Spleen (tissue), 7 donors: ENCODE measurements around the gene ERV3-1.

DNA sequence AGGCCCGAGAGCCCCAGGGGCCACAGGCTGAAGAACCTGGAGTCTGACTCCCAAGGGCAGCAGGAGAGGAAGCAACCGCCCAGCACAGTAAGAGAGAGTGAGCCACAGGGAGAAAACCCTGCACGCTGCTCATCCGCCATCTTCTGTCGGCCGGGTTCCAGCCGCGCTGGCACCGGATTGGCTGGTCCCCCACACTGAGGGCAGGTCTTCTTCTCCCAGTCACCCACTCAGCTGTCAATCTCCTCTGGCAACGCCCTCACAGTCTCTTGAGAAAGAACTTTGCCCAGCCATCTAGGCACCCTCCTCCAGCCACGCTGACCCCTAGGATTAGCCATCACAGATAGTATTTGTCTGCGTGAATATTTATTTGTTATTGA is 730.4 kb upstream of the VSTM2A start:
- PRO-cap, 4 experiments: peak in 1 of 4 experiments; most common minus-strand start position 148 of the sequence (in 1)
- RAMPAGE, long total RNA, 4 experiments: start-site peak on the minus strand in 1 of 4 experiments, centred at position 156 of the sequence, 42 reads per replicate

DNA sequence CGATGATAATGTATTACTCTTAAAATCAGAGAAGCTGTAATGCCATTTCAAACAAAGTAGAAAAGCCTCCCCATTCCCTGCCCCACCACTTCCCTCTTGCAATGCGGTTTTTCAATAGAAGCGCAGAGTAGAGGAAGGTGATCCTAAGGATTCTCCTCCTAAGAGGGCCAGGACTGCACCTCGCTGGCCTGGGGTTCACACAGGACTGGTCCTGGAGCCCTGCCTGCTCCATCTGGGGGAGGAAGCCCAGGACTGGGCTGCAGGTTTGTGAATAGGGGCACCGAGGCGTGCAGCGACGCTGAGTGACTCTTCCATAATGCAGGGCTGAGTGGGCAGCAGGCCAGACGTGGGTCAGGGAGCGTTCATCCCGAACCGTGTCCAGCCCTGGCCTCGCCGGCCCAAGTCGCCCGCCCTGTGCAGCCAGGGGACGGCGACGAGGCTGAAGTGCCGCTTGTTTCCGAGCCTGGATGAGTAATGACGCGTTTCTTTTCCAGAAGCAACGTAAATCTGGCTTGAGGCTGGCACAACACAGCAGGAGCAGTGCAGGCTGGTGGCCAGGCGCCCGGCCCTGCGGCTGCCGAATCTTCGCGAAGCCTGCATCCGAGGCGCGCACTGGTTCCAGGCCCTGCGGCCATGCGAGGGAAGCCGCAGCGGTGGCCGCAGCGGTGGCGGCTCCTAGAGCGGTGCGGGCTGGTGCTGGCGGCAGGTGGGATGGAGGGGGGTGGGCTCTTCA is 73.9 kb upstream of the SEC61G start:
- PRO-cap, 4 experiments: no peak in any of the 4 experiments
- RAMPAGE, long total RNA, 4 experiments: no peak in any of the 4 experiments

DNA sequence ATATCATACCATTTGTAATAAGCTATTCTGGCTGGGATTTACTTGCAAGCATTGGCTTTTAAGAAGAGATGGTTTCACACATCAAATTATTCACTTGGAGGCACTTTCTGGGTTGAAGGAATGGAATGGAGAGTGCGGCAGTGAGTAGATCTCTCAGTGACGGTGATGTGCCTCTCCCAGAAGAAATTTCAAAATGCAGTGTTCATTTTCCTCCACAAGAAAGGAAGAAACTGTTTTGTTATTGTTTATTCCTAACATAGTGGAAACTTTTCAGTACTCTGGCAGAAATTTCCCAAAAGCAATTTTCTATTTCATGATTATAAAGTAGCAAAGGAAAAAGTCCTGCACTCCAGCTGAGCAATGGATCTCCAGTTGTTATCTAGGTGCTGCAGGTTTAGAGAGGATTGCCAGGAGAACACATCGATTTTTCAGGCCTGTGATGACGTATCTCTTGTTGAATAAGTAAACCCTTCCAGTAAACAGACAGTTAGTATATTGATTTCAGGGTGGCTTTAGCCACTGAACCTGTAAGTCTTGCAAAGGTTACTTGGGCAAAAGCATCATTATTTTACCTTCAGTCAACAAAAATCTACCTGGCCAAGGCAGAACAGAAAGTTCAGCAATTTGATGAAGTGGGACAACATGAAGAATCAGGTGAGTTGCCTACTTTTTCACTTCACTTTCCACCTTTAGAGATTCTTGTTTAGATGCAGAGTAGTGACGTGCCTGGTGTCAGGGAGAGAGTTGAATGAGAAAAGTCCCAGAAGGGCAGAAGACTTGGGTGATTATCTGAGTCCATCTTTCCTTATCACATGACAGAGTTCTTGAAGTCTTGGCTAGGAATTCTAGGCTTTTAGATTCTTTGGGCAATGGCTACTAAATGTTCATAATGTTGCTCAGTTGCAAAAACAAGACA is 12.2 kb downstream of the EGFR start:
- PRO-cap, 4 experiments: no peak in any of the 4 experiments
- RAMPAGE, long total RNA, 4 experiments: no peak in any of the 4 experiments

DNA sequence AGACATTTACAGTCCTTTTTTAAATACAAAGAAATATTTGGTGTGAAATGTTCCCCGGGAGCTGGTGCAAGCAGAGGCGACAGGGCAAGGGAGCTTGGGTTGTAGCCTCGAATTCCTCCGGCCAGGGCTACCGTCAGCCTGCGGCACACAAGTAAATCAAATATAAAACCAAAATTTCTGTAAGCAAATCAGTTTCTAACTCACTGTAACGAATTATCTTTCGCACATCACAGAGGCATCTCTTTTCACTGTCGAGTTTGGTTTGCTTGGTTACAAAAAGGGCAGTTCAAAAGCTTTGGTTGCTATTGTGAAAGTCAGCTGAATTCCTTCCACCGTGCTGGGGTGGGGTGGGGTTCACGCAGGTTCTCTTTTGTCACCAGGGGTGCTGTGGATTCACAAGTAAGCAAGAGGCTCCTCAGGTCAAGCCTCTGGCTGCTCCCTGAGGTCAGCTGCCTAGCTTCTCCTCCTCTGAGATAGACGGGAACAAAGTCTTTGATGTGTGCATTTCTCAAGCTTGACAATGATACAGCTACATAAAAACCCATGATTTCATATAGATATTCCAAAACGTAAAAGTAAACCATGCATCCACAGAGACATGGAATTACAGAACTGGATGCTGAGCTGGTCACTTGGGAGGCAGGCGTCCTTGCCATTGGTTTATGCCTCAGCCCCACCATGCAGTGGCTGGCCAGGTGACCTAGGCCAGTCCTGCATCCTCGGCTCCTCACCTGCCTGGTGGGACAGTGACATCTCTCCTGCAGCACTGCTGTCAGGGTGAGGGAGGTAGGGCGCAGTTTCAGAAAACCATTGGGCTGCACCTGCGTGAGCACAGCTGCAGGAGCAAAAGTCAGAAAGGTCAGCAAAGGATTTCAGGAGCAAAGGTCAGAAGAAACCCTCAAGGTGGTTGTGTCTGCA is 47.8 kb downstream of the EGFR start:
- PRO-cap, 4 experiments: no peak in any of the 4 experiments
- RAMPAGE, long total RNA, 4 experiments: no peak in any of the 4 experiments

GRCh38 chr7:55071241-55071946 is 52.6 kb downstream of the EGFR start:
- PRO-cap, 4 experiments: no peak in any of the 4 experiments
- RAMPAGE, long total RNA, 4 experiments: no peak in any of the 4 experiments

- PRO-cap, 4 experiments: no peak in any of the 4 experiments
- RAMPAGE, long total RNA, 4 experiments: no peak in any of the 4 experiments
Measured at GRCh38 chr7:55075367-55076028, 56.7 kb downstream of the EGFR start.

DNA sequence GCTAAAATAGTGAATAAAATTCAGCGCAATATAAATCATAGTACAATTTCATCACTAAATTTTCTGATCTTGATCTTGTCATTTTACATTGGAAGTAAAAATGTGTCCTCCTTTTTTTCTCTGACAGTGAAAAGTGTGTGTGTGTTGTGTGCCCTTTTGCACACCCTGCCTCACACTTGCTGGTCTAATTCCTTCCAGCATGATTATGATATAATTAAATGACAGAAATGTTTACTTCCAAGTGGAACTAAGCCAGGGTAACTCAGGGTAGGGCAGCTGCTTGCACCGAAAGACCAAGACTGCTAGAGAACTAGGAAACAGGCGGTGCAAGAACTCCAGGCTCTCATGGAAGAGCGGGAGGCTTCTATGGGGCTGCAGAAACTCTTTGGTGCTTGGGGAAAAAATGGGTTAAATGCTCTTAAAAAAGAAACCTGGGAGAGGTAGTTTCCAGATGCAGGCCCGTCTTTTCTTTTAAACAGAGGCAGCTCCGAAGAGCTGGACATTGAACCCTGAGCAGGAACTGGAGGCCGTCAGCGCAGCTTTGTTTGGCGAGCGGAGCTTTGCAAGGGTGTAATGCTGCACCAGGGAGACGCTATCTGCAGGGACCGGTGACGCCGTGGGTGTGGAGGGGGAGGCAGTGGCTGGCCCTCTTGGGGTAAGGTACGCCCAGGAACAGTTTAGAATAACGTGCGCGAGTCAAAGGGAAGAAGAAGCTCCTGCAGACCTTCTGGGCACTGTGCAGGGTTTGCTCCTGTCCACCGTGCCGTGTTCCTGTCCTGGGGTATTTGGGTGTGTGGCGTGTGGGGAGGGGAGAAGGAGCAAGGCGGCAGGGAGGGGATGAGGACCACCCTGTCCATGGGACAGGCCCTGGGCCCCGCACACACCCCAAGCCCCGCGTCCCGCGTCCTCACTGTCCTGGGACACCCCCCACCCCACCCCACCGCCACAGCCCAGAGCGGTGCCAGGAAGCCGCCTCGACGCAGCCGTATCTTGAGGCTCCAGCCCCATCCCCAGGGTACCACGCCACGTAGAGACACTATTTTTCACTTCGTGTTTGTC is 58.9 kb downstream of the EGFR start:
- PRO-cap, 4 experiments: no peak in any of the 4 experiments
- RAMPAGE, long total RNA, 4 experiments: no peak in any of the 4 experiments

GRCh38 chr7:55200163-55200753 is 164.9 kb upstream of the LANCL2 start:
- PRO-cap, 4 experiments: no peak in any of the 4 experiments
- RAMPAGE, long total RNA, 4 experiments: start-site peak on the plus strand in 1 of 4 experiments, at chr7:55200124-55200772 at its widest, 13 reads per replicate

GRCh38 chr7:55205707-55206956 is 159.0 kb upstream of the LANCL2 start:
- PRO-cap, 4 experiments: no peak in any of the 4 experiments
- RAMPAGE, long total RNA, 4 experiments: start-site peak on the plus strand in 2 of 4 experiments, at chr7:55206156-55207004 at its widest, 6 to 31 reads per replicate

- PRO-cap, 4 experiments: no peak in any of the 4 experiments
- RAMPAGE, long total RNA, 4 experiments: no peak in any of the 4 experiments
Measured at GRCh38 chr7:55427792-55428683, 62.9 kb downstream of the LANCL2 start.

- PRO-cap, 4 experiments: no peak in any of the 4 experiments
- RAMPAGE, long total RNA, 4 experiments: no peak in any of the 4 experiments
Measured at GRCh38 chr7:56105539-56105871, 771 bp downstream of the CHCHD2 start.

GRCh38 chr7:56448117-56448725 is 332.0 kb upstream of the NUPR2 start:
- PRO-cap, 4 experiments: no peak in any of the 4 experiments
- RAMPAGE, long total RNA, 4 experiments: no peak in any of the 4 experiments

- PRO-cap, 4 experiments: peak in 3 of 4 experiments; most common plus-strand start chr7:57404248 (in 3); most common minus-strand start chr7:57404107 (in 3)
- RAMPAGE, long total RNA, 4 experiments: start-site peak on the plus strand in 2 of 4 experiments, at chr7:57404239-57404245 at its widest, 8 to 20 reads per replicate
Measured at GRCh38 chr7:57403790-57404392, 46.1 kb upstream of the ZNF716 start.

DNA sequence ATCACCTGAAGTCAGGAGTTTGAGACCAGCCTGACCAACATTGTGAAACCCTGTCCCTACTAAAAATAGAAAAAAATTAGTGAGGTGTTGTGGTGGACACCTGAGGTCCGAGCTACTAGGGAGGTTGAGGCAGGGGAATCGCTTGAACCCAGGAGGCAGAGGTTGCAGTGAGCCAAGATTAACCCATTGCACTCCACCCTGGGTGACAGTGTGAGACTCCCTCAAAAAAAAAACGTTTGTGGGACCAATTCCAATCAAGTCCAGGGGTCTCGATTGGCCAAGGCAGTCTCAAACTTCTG is 333.6 kb downstream of the ZNF716 start:
- PRO-cap, 4 experiments: peak in 3 of 4 experiments; most common plus-strand start position 224 of the sequence (in 3)
- RAMPAGE, long total RNA, 4 experiments: no peak in any of the 4 experiments

GRCh38 chr7:61081606-61081908 is 2917.1 kb upstream of the ZNF722 start:
- PRO-cap, 4 experiments: no peak in any of the 4 experiments
- RAMPAGE, long total RNA, 4 experiments: no peak in any of the 4 experiments

GRCh38 chr7:63480161-63480592 is 518.5 kb upstream of the ZNF722 start:
- PRO-cap, 4 experiments: no peak in any of the 4 experiments
- RAMPAGE, long total RNA, 4 experiments: no peak in any of the 4 experiments

GRCh38 chr7:64574445-64575394 is 11.8 kb upstream of the ZNF680 start:
- PRO-cap, 4 experiments: no peak in any of the 4 experiments
- RAMPAGE, long total RNA, 4 experiments: no peak in any of the 4 experiments

DNA sequence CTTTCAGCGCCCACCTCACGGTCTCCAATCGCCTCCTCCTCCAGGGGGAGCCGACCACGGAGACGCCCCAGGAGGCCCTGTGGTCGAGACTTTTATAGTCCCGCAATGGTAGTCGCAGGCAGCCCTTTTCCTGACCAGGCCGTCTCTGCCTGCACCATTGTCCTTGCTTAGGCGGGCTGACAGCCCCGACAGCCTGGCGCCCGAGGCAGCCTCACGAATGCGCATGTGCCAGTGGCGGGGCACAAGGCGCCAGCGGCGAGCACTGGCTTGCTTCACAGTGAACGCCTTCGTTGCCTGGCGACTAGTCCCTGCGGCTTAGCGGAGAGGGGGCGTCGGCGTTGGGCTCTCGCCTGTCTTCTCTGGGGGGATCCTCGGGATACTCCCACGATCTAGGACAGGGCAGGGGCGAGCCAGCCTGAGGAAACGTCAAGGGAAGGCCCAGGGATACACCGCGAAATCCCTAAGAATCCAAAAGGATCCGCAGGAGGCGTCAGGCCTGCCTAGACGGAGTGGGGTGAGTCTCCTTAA is 20.7 kb upstream of the ZNF273 start:
- PRO-cap, 4 experiments: peak in 1 of 4 experiments; most common plus-strand start position 231 of the sequence (in 1); most common minus-strand start position 147 of the sequence (in 1)
- RAMPAGE, long total RNA, 4 experiments: no peak in any of the 4 experiments

DNA sequence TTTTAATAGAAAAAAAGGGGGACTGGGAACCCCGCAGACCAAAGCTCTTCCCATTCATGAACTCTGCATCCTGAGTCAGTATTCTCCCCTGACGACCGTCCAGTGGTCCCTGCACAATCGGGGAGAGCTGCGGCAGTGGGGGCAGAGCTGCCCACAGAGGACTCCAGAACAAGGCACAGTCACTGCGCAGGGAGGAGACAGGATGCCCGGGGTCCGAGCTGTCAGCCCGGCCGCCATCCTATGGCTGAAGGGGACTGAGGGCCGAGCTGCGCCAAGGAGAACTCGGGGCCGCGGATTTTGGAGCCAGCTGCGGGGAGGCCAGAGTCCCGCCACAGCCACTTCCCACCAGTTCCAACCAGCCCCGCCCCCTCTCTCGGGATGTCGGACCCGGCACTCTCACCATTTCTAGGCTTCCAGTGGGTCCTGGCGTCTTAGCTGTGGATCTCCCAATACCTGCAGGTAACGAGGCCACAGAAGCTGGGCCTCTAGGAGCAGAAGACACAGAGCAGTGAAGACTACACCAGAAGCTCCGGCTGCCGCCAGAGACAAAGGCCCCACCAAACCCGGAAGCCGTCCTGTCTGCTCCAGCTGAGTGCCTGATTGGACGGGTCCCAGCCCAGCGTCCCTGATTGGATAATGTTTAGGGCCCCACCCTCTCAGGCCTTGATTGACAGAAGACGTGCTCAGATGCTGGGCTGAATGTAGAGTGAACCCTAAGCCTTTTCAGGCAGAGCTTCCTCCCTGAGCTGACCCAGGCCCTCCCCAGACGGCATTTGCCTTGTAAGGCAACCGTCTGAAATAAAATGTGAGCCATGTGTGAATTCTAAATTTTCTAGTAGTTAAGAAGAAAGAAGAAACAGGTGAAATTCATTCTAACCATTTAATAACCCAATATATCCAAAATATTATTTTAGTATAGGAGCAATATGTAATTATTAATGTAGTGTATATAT is at the start of gene ERV3-1:
Gene ERV3-1 (minus strand): TSS at position 547 of the 953 bp plus-strand sequence.
- PRO-cap, 4 experiments: peak in 4 of 4 experiments; most common plus-strand start position 686 of the sequence (in 2); most common minus-strand start position 532 of the sequence (in 3)
- RAMPAGE, long total RNA, 4 experiments: start-site peak on the minus strand in 4 of 4 experiments, centred at positions 524 to 541 of the sequence, 52 to 342 reads per replicate

DNA sequence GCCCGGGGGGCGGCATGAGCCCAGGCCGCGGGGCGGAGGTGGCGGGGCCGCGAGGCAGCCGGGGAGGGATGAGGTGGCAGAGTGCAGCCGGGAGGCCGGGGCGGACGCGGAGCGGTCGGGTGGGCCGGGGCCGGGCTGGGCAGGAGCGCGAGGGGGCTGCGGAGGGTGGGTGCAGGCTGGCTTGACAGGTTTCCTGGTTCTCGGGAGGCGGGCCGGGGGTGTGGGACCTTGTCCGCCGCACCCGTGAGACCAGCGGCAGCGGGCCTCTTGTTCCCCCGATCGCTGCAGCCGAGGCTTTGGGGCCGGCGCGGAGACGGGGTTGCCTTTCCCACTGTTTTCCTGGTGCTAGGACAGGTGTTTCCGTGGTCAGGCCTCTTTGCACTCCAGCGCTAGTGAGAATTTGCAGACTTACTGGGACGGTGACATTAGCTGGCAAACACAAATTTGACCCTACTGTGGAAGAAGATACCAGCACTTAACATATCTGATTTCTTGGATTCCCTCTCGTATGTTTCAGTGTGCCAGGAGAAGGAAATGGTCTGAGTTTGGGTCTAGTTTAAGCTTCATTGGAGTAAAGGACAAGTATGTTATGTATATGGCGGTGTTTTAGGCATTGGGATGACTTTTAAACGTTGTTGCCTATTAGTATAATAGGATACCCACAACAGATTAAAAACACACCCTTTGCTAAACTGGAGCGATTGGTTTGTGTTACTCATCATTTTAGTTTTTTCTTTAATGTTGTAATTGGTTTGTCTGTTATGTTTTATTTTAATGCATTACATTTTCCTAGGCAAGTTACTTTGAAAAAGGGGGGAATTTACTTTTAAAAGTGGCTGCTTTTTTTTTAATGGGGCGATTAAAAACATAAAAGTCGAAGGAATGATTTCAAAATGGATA is 32.5 kb upstream of the ERV3-1 start:
- PRO-cap, 4 experiments: peak in 3 of 4 experiments; most common minus-strand start position 298 of the sequence (in 3)
- RAMPAGE, long total RNA, 4 experiments: no peak in any of the 4 experiments